Suprapubic skin (tissue), 4 donors: ENCODE data around the genes PPP1R32 and DAGLA.

DNA sequence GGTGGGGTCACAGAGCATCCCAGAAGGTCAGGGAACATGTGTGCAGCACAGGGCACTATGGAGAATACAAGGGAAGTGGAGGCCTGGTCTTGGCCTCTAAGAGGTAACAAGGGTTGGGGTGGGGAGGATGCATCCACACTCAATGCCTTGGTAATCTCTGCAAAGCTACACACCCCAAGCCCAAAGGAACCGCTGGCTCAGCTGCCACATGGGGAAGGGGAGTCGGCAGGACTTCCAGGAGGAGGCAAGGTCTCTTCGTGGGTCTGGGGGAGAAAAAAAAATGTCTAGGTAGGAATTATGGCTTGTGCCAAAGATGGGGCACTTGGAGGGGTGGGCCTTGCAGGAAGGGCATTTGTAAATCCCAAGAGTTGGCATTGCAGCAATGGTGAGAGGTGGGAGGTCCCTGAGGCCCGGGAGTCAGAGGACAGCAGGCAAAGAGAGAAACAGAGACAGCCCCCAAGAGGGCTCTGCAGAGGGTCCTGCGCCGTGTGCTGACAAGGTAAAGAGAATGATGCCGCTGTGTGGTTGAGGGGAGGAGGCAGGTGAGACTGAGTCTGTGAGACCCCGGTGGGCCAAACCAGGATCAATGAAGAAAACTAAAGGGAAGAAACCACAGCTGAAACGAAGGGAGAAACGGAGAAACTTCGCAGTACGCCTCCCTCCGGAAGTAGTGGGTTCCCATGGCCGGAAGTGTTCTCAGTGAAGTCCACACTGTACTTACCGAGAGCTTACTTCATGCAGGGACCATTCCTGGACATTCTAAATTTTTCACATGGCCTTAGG, 17.5 kb downstream of the CD5 start:
- PRO-cap, result no peak
- RAMPAGE, long total RNA, 4 experiments, result no peak in any of the 4 experiments

DNA sequence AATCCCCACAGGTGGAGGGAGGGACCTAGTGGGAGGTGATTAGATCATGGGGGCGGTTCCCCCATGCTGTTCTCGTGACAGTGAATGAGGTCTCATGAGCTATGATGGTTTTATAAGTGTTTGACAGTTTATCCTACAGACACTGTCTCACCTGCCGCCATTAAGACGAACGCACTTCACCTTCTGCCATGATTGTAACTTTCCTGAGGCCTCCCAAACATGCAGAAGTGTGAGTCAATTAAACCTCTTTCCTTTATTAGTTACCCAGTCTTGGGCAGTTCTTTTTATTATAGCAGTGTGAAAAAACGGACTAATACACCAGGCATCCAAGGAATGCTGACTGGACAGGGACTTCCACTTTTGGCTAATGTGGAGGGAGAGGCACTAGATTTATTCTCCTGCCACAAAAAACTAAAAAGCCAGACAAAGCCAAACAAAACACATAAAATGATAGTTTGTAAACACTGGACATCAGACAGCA, 8.0 kb downstream of the VPS37C start:
- PRO-cap, result no peak
- RAMPAGE, long total RNA, 4 experiments, result no peak in any of the 4 experiments

- PRO-cap, result no peak
- RAMPAGE, long total RNA, 4 experiments, result no peak in any of the 4 experiments
Observed at GRCh38 chr11:61293466-61294728, 1.2 kb downstream of the VWCE start.

- PRO-cap, result no peak
- RAMPAGE, long total RNA, 4 experiments, result no peak in any of the 4 experiments
Observed at GRCh38 chr11:61298763-61299322, 3.7 kb upstream of the VWCE start.

DNA sequence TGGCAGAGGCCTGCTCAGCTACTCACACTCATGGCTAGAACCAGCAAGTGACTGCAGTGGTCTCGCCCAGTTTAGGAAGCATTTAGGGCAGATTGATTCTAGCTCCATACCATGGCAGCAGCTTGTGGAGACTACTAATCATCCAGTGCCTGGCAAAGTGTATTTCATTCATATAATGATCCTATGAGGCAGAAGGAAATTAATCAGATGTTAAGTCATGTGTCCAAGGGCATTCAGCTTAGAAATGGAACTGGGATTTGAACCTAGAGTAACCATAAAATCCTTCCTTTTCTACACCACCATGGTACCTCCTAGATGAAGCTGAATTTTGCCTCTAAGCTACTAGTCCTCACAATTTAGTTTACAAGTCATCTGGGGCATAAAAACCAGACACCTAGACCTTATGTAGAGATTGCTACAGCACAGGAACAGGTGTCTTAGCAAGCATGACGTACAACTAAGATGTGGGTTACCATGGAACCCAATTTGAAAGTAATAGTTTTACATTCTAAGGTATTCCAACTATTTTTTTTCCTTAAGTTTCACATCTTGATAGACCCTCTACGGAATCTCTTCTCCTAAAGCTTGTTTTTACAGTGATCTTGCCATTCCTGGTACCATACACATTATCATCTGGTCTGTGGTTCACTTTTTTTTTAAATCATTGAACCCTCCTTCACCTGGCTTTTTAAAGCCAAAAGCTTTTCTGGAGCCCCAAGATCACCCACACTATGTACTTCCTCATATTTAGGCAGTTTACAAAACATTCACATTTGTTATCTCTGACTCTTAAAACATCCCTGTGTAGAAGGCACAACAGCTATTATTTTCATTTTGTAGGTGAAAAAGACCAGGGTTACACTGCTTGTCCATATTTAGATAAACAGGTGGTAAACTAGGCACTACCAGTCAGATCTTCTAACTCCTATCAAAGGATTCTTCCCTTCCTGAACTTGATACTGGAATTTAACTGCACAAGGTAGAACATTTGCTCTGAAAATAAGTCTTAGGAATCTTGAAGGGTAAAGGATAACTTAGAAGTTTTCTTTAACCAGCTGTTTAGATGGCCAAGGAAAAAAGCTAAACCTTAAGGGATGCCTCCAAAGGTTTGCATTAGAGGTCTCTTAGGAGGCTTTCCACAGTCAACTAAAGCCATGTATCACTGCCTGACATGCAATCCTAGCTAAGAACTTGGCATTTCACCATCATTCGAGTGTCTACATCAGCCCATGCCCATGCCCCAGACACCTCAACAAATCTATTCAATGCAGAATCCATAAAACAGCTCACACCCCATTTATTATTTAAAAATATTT, 9.4 kb downstream of the TMEM216 start:
- PRO-cap, result no peak
- RAMPAGE, long total RNA, 4 experiments, result no peak in any of the 4 experiments

DNA sequence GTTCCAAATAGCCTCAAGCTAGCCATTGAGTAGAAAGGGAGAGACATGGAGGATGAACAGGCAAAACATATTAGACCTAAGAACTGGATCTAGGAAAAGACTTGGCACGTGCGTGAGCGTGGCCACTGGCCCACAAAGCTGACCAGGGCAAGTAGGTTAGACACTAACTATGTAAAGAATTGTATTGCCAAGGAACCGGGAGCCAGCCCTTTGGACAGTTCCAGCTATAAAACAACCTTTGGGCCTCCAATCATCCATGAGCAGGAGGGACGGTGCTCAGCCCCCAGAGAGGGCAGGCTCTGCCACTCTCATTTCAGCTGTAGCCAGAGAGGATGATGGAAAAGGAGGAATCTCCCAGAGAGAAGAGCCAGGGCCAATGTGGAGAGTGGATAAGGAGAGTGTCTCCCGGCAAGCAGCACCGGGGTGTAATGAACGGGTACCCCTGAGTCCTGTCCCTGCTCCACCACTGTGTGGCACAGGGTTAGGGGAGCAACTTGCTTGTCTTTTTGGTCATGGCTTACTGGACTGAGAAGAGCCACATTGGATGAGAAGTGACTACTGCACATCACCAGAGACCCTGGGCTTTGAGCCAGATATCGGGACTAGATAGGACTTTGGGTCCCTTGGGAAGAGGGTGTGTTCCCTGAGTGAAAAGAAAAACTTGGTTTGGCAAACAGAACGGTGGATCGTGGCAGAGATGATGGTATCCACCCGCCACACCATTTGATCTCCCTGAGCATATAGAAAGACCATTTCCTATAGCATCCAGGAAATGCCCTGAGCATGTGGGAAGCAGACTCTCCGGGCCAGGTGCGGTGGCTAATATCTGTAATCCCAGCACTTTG, 24.5 kb downstream of the SDHAF2 start:
- PRO-cap, result no peak
- RAMPAGE, long total RNA, 4 experiments, result no peak in any of the 4 experiments

DNA sequence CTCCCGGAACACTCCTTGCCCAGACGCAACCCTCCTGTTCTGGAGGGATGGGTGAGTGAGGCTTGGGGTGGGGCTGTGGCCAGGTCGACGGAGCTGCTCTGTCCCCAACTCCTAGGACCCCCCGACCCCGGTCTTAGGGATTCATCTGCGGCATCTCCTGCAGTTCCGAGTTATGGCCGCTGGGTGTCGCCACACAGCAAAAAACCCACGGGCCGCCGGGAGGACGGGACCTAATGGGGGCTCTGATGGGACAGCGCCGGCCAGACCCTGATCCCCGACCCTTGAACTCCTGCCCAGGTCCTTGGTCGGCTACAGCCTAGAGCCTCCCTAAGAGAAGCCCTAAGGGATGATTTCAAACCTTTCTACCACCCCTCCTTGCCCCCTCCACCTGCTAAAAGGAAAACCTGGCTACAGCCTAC, 3.3 kb upstream of the PPP1R32 start:
- PRO-cap, result no peak
- RAMPAGE, long total RNA, 4 experiments, result no peak in any of the 4 experiments

- PRO-cap, result no peak
- RAMPAGE, long total RNA, 4 experiments, result no peak in any of the 4 experiments
Observed at GRCh38 chr11:61480761-61481655, at the start of gene PPP1R32. Gene PPP1R32 (plus strand): TSS chr11:61481120.

- PRO-cap, result no peak
- RAMPAGE, long total RNA, 4 experiments, result no peak in any of the 4 experiments
Observed at GRCh38 chr11:61494344-61494860, 13.5 kb downstream of the PPP1R32 start.

DNA sequence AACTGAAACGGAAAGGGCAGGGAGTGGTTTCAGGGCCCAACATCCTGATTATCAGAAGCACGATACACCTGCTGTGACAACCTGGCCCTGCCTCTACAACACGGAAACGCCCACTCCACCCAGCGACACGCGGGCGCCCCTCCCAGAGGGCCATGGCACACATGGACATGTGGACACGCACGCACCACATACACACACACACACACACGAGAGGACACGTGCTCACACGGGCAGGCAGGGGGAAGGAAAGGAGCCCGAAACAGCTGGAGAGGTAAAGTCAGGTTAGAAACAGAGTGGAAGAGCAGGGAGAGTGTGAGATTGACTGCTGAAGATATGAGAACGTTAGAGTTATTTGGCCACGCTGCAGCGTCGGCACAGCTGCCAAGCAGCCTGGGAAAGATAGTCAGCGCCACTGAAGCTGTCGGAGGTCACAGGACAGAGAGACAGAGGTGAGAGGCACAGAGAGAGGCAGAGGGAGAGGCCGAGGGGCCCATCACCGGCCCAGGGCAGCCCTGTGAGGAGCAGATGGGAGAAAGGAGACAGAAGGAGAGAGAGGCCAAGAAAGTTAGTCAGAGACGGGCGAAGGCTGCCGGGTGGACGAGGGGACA, 26.2 kb downstream of the LRRC10B start:
- PRO-cap, result no peak
- RAMPAGE, long total RNA, 4 experiments, result no peak in any of the 4 experiments

- PRO-cap, result no peak
- RAMPAGE, long total RNA, 4 experiments, result no peak in any of the 4 experiments
Observed at GRCh38 chr11:61610812-61611441, 30.1 kb upstream of the SYT7 start.

- PRO-cap, result no peak
- RAMPAGE, long total RNA, 4 experiments, result no peak in any of the 4 experiments
Observed at GRCh38 chr11:61650928-61651502, 29.2 kb upstream of the DAGLA start.

GRCh38 chr11:61679780-61680736, at the start of gene DAGLA:
Gene DAGLA (plus strand): TSS chr11:61680391.
- PRO-cap, result unidirectional peak, plus-strand start at chr11:61680436
- RAMPAGE, long total RNA, 4 experiments, result no peak in any of the 4 experiments

DNA sequence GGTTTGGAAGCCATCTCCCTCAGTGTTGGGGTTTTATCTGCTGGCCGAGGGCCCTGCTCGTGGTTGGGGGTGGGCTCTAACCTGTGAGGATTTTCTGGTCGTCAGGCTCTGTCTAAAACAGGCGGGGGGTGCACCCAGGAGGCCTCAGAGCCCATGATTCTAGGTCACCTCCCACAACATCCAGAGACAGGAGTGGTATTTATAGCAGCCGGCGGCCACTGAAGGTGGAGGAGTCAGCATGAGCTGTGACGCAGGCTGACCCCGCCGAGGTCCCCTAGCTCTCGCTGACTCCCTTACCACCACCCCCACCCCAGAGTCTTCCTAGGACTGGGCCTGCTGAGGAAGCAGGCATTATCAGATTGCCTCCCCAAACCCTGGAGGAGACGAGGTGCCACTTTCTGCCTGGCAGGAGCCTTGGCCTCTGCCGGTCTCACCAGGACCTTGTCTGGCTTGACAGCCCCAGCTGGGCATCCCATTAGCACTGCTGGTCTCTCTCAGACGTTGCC, 26.3 kb downstream of the DAGLA start:
- PRO-cap, result no peak
- RAMPAGE, long total RNA, 4 experiments, result no peak in any of the 4 experiments

DNA sequence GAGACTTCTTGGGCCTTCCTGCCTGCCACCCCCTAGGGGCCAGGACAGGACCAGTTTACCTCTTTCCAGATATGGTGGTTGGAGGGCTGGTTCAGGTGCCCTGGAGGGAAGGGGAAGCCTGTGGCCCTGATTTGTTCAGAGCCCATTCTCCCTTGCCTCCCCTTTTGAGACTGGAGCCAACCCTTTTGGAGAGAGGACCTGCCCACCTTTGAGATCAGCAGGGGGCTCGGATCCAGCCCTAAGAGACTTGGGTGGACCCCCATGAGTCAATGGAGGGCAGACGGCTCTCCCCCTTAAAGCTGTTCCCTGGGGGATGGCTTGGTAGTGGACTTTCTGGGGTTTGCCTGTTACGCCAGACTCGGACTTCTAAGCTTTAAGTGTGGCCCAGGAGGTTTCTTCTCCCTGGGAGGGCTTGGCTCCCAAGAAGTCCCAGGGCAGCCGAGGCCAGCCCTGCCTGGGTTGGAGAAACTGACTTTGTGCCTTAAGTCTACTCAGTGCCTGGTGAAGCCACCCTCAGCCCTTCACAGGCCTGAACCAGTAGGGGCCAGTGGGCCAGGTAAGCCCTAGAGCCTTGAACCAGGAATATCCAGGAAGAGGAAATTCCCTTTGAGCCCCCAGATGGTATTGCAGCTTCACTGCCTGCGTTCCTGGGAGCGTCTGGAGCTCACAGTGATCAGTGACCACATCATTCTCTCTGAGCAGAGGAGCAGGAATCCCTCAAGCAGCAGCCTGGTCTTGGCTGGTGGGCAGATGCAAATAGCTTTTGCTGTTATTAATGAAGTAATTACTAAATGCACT, 5.8 kb downstream of the TMEM258 start:
- PRO-cap, result no peak
- RAMPAGE, long total RNA, 4 experiments, result start-site peak on the plus strand in 1 of 4 experiments, centred at position 275 of the sequence, 6 reads per replicate

- PRO-cap, result no peak
- RAMPAGE, long total RNA, 4 experiments, result no peak in any of the 4 experiments
Observed at GRCh38 chr11:61801412-61802152, 8.9 kb downstream of the FEN1 start.

DNA sequence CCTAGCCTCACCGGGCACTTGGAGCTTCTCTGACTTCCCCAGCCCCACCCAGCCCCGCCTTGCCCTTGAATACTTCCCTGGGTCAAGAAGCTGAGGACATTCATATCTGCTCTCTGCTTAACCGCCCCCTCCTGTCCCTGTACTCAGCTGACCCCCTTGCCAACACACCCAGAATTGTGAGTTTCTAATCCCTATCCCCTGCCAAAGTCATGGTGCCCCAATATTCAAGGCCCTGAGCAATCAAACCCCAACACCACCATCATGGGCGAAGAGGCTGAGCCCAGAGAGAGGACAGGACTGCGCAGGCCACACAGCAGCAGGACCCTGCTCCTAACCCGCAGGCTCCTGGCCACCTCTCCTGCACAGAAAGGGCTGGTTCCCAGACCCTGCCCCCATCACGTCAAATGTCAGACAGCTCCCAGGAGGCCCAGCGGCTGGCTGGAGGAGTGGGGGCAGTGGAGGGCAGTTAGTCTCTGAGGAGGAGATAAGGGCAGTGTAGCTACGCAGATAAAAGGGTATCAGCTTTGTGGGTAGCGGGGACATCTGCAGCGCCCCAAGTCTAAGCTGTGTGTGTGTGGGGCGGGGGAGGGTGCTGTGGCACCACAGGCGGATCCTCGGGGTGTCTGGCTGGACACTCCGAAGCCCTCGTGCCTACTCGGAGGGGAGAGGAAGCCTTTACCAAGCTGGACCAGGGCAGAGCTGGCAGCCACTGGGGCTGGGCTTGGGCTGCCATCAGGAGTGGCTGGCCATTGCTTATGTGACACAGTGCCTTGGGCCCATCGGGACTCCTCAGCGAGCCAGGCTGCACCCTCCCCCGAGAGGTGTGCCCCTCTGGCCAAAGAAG, 21.6 kb downstream of the FADS3 start:
- PRO-cap, result no peak
- RAMPAGE, long total RNA, 4 experiments, result no peak in any of the 4 experiments

DNA sequence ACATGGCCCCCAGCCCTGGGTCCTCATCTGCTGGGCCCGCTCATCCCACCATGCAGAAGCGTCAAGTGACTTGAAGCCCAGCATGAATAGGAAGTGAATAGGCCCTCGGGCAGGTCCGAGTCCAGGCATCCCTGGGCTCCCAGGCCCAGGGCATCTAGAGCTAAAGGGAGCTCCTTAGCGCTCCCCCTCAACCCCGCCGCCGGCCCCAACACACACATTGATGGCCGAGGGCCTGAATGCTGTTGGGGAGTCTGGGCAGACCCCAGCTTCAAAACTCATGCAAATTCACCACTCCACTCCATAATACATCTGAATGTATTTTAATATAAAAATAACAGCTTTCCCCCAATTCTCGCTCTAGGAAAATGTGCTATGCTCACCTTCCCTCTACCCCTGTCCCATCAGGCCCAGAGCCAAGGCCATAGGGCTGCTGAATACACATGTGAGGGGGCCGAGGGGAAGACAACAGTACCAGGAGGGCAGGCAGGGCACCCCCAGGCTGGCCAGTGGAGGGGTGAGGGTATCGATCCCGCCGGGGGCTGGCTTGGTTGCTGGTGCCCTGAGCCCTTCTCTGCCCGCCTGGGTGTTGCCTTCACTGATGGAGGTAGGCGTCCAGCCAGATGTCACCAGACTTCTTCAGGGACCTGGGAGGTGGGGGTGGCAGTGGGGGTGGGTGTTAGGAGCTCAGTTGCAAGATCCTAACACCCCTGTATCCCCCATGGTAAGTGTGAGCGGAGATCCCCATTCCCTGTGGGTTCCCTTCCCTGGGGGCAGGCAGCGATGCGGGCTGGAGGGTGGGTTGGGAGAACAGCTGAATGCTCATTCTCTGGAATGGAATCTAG, 17.9 kb downstream of the FADS3 start:
- PRO-cap, result no peak
- RAMPAGE, long total RNA, 4 experiments, result no peak in any of the 4 experiments

DNA sequence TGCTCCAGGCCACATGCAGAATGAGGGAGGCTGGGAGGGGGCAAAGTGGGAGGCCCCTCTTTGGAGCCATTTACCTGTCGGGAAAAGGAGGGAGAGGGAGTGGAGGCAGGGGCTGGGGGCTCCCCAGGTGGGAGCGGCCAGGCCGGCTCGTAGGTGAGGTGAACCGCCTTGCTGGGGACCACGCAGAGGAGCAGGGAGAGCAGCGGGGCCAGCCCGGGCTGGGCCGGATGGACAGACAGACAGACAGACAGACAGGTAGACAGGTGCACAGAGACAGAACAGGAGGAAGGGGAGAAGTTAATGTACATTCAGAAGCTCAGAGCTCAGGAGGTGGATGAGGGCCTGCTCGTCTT, 12.1 kb downstream of the RAB3IL1 start:
- PRO-cap, result no peak
- RAMPAGE, long total RNA, 4 experiments, result no peak in any of the 4 experiments

GRCh38 chr11:61962405-61962554, 5.2 kb downstream of the FTH1 start:
- PRO-cap, result no peak
- RAMPAGE, long total RNA, 4 experiments, result no peak in any of the 4 experiments